GM19240 (cell line): Measurements from ENCODE around the gene CCDC7.

DNA sequence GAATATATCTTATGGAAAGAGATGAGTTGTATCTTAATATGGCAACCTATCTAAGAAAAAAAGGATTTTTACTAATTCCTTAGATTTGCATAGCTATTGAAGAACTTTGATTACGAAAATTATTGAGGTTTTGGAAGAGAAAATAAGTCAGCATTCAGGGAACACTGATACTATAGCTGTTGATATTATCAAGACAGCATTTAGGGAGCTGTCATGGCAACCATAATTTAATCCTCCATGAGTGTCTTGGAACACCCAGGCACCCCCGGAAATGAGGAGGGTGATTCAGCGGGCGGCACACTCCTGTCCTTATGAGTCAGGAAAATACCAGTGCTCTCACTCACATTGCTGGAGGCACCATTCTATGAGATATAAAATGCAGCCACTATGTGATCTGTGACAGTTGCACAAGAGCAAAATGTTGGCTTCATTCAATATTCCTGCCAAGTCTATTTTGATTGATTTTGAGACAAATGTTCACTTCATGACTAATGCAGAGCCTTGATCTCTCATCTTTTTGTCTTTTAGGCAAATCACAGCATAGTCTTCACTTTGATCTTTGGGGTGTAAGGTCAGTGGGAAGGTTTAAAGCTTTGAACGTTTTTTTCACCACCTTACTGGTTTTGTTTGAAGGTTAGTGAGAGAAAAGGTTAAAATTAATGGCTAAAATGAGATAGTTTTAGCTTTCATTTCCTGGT, 12.2 kb upstream of the ARHGAP12 start:
- RRBS, result no CpG with 5 or more reads among the region's 5 CpGs

DNA sequence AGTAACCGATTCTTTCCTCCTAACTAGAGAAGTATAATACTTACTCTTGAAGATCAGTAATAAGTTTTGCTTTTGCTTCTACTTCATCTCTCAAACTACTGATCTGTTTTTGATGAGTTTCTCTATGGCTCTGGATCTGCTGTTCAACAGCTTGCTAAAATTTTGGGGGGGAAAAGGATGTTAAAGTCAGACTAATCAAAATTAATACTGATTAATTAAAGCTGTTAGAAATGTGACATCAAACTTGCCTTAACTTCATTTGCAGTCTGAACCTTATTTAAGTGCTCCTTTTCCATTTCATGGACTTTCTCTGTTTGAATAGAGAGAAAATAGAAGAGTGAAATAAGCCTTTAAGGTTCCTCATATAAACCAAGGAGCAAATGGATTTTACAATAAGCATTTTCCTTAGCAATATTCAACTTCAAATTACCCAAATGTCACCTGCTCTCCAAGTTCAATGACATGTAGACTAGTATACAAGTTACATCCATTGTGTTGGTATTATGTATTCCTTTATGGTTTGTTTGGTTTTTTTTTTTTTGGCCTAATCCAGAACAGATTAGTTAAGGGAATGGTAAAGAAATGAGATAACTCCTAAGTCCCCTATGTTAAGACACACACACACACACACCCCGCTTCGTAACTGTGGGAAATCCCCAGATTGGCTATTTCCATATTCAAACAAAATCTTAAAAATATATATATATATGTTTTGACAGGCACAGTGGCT, 35.1 kb downstream of the KIF5B start:
- RRBS, result no CpG with 5 or more reads among the region's 3 CpGs

DNA sequence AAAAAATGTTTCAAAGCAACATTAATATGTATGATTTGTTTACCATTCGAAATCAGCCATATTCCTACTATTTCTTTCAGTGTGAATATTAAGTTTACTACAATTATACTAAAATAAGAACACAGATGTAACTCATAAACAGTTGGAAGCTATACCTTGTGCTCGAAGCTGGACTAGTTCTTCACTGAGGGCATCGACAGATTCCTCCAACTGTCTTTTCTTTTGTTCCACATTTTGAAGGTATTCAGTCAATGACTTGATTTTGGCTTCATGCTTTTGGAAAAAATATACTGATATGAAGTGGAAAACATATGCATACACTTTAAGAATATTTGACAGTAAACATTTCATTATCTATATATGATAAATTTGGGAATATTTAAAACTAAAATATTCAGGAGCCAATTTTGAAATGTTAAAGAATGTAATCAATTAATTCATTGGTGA, 34.2 kb downstream of the KIF5B start:
- RRBS, result no CpG with 5 or more reads among the region's 3 CpGs

- RRBS, result no CpG with 5 or more reads among the region's 4 CpGs
These were observed 19.0 kb downstream of the KIF5B start for GRCh38 chr10:32037080-32037685.

DNA sequence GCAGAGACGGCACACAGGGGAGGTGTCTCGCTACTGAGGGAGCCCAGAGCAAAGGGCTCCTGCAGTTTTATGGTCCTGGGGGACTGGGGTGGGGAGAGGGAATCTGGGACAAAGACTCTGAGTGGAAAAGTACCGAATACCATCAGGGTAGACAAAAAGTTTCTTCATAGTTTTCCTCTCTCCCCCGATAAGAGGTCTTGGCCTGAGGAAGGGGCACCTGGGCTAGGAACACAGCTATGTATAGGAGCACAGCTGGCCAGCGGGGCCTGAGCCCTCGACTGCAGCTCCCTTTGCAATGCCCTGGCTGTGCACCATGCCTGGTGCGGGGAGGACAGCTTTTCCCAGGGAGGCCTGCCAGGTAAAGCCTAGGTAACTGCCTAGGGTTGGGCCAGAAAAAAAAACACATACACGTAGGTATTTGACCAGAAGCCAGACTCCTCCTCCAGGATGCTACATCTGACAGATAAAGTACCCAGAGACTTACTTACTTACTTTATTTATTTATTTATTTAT, 88.8 kb upstream of the KIF5B start:
- RRBS, result no CpG with 5 or more reads among the region's 8 CpGs

- RRBS, result no CpG with 5 or more reads among the region's 2 CpGs
These were observed 29.3 kb downstream of the EPC1 start for GRCh38 chr10:32317599-32318108.

DNA sequence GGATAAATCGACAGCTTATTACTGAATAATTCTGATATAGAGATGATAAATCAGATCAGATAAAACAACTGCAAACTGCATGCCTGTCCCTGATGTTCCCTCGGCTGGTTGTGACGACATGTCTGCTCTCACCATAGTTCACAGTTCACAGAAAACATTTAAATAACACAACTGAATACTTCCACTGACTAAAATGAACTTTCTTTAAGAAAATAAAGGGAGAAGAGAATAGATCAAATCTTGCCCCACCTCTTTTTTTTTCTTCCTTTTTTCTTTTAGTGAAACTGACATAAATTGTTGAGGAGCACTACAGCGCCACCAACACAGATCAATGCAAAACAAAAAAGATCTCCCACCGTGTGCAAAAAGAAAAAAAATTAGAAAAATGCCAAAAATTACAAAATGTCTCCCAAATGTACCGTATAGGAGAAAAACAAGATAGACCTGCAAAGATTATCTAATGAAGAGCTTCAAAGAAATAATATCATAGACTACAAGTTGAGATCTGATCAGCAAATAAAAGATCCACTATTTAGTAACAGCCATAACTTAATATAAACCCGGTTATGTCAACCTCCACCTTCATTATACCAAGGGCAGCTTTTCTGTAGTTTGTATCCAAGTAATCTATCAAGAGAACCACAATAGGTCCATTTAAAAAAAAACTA, 30.6 kb upstream of the EPC1 start:
- RRBS, result no CpG with 5 or more reads among the region's 7 CpGs

- RRBS, result 1% methylated on average over 21 of the region's 58 CpGs
These were observed at the start of gene CCDC7 for GRCh38 chr10:32445484-32446575. TSS of gene CCDC7 (plus strand) at chr10:32446140.

GRCh38 chr10:32961332-32962528, 3.7 kb upstream of the ITGB1 start:
- RRBS, result no CpG with 5 or more reads among the region's 11 CpGs

DNA sequence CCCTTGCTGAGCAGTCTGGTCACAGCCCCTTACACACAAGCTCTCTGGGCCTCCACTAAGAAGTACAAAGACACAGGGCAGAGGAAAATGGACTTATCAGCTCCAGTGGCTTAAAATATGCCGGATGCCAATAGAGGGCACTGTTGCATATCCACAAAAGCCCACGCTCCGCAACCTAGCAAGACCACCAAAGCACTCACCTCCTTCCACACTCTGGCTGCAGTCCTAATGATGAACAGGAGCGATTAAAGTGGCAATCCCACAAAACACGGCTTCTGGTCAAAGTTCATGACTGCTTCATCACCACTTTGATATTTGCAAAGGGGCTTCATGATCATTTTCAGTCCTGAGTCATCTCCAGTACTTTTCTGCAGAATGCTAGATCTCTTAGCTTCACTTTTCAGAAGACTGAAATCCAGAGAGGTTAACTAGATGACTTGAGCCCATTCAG, 158.3 kb upstream of the ITGB1 start:
- RRBS, result no CpG with 5 or more reads among the region's 5 CpGs

DNA sequence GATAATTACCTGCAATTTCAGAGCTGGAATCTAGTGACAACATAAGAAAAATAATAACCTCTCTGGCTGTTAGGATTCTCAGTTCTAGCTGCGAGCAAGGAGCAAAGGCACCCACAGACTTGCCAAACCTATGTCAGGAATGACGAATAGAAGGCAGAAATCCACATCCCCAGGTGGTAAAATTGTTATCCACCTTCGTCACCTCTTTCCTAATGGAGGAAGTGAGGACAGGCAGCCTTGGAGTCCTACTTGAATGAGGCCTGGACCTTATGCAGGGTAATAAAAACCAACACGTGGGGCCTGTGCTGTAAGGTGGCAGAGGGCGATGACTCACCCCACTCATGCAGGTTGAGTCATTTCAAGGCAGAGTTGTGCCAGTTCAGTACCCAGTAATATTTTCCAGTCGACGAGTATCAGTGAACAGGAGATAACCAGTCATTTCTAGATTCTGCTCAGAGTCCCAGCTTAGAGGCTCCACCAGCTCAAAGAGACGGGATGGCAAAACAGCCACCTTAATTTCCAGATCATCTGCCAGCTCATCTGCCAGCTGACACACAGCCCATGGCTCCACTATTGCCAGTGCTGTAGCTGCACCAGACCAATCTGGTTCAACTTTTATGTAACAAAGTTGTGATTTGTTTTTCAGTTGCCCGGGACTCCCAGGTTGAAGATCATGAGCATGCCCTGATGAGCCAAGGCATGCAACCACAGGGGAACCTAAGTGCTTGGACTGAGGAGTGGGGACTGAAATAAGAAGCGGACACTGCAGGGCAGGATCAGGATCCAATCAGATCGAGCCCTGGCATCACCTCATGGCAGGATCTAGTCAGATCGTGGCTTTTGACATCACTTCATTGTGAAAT, 176.1 kb upstream of the ITGB1 start:
- RRBS, result no CpG with 5 or more reads among the region's 12 CpGs

- RRBS, result no CpG with 5 or more reads among the region's 6 CpGs
These were observed 178.2 kb upstream of the ITGB1 start for GRCh38 chr10:33136098-33136820.

GRCh38 chr10:33142103-33142404, 184.0 kb upstream of the ITGB1 start:
- RRBS, result no CpG with 5 or more reads among the region's 1 CpG

DNA sequence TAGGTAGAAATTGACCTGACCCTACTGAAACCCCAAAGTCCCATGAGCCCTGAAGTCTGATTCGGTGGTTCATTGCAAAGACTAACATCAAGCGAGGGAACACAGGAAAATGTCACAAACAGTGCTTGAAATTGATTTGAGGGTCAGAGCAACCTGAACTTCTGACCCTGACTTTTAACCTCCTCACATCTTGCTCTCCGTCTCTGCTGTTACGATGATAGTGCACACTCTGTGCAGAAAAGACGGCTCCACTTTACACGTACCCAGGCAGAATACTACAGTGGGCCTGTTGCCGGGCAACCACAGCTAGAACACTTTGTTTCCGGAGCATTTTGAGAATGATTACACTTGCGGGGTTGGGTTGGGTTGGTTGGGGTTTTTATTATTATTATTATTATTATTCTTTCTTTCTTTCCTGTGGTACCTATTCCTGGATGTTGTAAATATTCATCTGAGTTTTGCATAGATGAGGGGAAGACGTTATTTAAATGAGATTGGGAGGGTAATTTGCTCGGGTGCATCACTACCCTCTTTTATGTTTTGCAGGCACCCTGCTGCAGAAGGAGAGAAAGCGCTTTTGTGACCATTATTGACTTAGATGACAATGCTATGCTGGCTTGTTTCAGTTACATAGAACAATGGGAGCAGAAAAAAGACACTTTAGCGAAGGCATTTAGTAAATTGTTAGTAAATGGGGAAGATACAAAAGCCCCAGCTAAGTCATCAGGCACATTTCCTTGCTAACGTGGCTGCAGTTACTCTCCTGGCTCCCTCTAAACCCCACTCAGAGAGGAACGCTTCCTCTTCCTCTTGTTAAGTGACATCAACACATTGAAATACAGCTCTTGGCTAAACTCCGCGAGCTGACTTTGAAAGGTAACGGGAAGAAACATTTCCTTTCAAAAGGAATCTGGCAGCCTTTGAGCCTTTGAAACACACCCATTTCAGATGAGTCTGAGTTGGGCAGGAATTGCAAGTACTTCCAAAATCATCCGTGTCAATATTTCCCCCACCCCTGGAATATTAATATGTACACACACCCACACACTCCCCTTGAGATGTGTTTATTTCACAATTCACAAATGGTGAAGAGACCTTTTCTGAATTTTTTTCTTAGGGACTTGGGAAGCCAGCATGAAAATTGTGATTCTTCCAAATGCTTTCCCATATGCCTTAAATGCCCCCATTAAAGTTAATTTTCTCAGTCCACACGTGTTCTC, 438.4 kb upstream of the NRP1 start:
- RRBS, result no CpG with 5 or more reads among the region's 20 CpGs

GRCh38 chr10:34632809-34633743, 182.0 kb downstream of the PARD3 start:
- RRBS, result no CpG with 5 or more reads among the region's 20 CpGs

GRCh38 chr10:34743698-34744381, 71.3 kb downstream of the PARD3 start:
- RRBS, result no CpG with 5 or more reads among the region's 8 CpGs

GRCh38 chr10:34760346-34760963, 54.6 kb downstream of the PARD3 start:
- RRBS, result no CpG with 5 or more reads among the region's 5 CpGs

DNA sequence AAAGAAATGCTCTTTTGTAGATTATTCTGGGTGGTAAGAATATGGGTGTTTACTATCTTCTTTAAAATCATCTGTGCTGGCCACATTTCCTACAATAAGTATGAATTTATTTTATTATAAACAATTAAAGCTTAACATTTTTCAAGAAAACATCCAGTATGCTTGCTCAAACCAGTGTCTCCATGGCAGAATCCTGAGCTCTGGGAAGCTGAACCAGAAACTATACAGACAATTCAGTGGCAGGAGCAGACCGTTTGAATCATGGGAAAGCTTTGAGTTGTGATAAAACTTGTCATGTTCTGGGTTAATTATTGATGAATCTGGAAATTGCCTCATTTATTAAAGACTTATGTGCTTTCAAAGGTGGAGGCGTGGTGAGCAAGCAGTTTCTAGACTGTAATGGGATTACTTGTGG, 25.3 kb downstream of the PARD3 start:
- RRBS, result no CpG with 5 or more reads among the region's 2 CpGs

GRCh38 chr10:34813014-34813462, 2.1 kb downstream of the PARD3 start:
- RRBS, result no CpG with 5 or more reads among the region's 2 CpGs

- RRBS, result no CpG with 5 or more reads among the region's 42 CpGs
These were observed 1.2 kb downstream of the PARD3 start for GRCh38 chr10:34813657-34814500.